ENCODE results near the gene CLCN3.

DNA sequence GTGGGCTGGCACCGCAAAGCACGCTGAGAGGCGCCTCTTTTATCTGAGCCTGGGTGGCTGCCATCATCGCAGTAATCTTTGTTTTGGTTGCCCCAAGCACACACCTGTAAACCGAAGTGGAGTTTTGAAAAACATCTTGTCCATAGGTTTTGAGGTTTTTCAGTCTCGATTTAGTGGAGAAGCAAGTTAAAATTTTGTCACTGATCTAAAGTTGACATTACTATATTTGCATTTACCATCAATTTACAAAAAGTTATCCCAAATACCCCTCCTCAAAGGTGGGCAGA is 1.0 kb upstream of the SH3RF1 start:
- PRO-cap = no peak

- PRO-cap = no peak
Observed at GRCh38 chr4:169507434-169507908, 104.9 kb downstream of the NEK1 start.

DNA sequence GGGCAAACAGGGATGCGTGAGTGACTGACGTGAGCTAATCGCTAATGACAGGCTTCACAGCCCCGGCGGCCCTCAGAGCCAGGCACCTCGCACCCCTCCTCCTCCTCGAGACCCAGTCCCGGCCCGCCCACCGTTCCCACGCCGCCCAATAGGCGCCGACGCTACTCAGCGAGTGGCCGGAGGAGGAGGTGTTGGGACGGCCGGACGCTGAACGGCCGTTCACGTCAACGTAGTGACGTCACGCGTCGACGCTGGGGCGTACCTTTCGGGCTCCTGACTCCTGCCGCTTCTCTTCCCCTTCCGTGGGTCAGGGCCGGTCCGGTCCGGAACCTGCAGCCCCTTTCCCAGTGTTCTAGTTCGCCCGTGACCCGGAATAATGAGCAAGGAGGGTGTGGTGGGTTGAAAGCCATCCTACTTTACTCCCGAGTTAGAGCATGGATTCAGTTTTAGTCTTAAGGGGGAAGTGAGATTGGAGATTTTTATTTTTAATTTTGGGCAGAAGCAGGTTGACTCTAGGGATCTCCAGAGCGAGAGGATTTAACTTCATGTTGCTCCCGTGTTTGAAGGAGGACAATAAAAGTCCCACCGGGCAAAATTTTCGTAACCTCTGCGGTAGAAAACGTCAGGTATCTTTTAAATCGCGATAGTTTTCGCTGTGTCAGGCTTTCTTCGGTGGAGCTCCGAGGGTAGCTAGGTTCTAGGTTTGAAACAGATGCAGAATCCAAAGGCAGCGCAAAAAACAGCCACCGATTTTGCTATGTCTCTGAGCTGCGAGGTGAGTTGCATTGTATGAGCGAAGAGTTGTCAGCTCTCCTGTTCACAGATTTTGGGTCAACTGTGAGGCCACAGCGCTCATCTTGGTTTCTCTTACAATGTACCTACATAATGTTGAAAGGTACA is at the start of gene CLCN3:
CLCN3 (plus strand) TSS at position 290 of the 900 bp plus-strand sequence.
- PRO-cap = bidirectional peak, plus-strand start at position 299 of the sequence, minus-strand start outside the sequence; unidirectional peak, minus-strand start at position 791 of the sequence; bidirectional peak, plus-strand start outside the sequence, minus-strand start at position 791 of the sequence

DNA sequence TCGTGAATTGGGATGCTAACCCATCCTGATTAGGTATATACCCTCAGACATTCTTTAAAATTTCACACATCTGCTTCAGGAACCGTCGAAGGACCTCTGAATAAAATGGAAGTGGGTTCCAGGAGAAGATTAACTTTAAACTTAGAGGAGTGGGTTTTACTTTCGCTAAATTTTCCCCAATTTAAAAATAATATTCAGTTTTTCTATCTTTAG is 717 bp downstream of the CLCN3 start:
- PRO-cap = bidirectional peak, plus-strand start at position 65 of the sequence, minus-strand start outside the sequence

GRCh38 chr4:169626827-169627138 is 6.4 kb downstream of the CLCN3 start:
- PRO-cap = no peak

GRCh38 chr4:170091966-170092400 is 2.2 kb upstream of the AADAT start:
- PRO-cap = no peak

- PRO-cap = no peak
Observed at GRCh38 chr4:170788376-170789198, 698.8 kb upstream of the AADAT start.

DNA sequence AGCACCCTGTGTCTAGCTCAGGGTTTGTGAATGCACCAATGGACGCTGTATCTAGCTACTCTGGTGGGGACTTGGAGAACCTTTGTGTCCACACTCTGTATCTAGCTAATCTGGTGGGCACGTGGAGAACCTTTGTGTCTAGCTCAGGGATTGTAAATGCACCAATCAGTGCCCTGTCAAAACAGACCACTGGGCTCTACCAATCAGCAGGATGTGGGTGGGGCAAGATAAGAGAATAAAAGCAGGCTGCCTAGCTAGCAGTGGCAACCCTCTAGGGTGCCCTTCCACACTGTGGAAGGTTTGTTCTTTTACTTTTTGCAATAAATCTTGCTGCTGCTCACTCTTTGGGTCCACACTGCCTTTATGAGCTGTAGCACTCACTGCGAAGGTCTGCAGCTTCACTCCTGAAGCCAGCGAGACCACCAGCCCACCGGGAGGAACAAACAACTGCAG is 514.3 kb upstream of the GALNTL6 start:
- PRO-cap = no peak

DNA sequence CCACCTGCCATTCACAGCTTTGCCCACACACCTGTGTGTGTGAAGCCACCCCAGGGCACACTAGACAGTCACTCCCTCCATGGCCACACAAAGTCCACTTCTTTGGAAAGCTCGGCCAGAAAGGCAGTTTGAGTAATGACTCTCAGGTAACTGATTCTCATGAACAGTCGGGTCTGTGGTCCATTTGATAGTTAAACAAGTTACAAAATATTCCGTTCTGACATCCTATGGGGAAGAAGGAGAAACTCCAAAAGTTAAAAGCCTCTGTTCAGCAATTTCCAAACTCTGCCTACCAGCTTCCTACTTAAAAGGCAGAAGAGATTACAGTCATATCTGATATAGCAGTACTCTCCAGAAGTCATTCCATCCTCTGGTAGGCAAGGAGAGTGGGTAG is 205.0 kb upstream of the GALNT7 start:
- PRO-cap = no peak

DNA sequence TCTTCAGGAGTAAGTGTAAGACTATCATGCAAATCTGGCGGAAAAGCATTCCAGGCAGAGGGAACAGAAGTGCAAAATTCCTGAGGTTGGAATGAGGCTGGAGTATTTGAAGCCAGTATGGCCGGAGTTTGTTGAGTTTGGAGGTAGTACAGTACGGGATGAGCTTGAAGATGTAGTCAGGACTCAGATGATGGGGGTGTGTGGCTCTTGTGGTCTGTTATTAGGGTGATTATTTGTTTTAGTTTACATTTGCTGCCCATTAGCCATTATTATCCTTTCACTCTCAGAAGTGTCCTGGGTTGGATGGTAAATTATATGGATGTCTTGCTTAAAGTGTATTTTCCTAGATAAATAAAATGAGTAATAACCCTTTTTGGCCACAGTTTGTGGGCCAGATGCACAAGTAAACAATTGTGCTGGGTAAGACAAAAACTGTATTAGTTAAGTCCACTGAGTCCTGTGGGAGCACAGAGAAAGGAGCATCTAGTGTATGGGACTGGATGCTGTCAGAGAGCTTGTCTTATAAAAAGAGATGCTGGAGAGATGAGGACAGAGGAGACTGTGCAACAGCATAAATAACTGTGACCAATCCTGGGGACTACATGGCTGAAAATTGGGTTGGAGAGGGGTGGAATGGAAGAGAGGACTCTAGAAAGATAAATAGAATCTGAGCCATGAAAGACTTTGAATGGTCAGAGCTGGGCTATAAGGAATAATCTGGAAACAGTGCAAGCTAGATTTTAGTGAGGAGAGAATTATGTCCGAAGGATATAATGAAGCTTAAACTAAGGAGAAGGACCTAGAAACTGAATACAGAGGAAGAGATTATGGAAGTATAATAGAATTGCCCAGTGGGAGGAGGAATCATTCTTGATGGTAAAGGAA is 7.8 kb downstream of the GALNT7 start:
- PRO-cap = no peak

- PRO-cap = no peak
Observed at GRCh38 chr4:173329779-173330921, 4.0 kb downstream of the HMGB2 start.

GRCh38 chr4:173368004-173368491 is 2.7 kb upstream of the SAP30 start:
- PRO-cap = no peak

DNA sequence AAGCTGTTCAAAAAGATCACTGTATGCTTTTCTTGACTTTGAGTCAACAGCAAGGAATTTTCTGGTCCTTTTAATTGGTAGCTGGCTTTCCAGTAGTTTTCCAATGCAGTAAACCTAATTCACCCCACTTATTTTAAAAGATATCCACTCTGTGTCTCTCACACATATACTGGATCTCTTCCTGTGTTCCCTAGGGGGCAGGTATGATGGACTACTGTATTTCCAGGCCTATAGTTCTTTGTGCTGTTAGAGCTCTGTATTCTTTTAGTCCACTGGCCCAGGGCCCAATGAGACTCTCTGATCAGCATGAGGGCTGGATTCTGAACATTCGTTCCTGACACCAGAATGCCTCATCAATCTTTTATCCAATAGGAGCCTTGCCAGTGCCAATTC is 26.4 kb upstream of the SCRG1 start:
- PRO-cap = no peak

DNA sequence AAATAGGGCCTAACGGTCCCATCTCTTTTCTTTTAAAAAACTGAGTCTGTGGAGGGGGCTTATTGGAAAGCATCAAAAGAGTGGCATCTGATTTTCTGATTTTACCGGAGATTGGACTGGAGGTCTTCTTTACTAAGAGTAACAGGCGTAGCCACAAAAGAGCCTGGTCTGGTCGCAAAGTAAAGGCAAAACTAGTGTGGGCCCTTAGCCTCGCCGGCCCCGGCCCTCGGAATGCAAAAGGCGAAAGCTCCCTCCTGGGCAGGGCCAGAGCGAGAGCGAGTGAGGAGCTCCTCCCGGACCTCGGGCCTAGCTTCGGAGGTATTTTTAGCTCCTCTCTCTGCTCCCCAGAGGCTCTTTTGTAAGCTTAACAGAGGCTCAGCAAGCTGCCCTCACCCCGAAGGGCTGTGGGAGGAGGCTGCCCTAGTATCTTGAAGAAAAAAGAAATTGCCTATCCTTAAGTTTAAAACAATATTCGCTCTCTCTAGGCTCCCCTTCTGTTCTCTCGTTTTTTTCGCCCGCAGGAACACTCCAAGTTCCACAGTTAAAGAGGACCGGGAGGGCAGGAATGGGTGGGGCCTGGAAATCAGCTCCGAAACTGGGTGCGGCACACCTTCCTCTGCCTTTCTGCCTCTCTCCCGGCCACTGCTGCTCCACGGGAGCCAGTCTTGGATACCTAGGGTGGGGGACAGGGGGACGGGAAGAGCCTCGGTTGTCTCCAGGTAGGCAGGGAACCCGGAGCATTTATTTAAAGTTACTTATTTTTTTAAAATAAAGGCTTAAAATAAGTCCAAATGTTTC is 12.2 kb downstream of the HAND2 start:
- PRO-cap = no peak

DNA sequence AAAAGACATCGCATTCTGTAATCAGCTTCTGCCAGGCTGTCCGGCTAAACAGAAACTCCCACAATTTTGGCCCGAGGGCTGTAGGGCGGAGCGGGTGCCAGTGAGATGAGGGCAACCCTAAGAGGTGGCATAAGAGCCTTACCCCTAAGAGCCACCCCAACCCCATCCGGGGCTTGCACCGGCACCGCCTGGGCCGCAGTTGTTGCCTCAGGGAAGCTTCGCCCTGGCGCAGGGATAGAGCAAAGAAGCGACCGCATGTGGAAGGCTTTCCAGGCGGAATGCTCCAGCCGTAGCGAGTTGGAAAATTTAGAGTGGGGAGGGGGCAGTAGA is 8.3 kb downstream of the HAND2 start:
- PRO-cap = no peak

DNA sequence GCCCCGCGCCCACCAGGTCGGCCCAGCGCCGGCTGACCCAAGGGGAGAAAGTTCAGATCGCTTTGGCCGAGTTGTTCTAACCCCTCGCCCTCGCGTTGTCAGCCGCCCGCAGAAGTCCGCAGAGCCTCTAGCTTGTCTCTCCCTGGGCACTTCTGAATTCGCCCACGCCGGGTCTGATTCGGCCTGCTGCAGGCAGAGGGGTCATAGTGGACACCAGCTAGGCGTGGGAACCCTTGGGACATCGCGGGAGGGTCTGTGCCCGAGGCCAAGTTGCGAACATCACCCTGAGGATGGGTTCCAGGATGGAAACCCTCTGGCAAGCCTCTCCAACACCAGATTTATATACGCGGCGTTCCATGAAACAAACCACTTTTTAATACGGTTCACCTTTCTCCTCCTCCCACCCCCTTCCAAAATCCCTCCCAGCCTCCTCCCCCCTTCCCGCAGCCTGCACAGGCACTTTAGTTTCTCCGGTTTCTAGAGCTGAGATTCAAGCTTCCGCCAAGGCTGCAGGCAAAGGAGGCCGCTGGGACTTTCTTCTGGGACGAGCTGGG is 4.8 kb downstream of the HAND2 start:
- PRO-cap = no peak

DNA sequence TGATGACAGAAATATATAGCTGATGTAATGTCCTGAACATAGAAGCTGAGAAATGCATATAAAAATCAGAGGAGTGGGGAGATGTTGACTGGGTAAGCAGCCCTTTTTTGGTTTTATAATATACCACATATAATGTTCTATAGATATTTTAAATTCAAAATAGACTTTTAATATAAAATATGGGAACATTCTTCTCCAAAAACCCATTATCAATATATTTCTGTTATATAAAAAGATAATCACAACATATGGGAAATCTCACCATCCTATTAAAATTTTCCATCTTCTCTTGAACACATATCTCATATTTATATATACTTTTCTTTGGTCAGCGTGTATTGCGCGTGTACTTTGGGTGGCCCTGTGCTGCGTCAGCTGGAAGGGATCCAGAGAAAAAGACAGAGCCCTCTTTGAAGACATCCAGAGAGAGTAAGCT is 4.2 kb upstream of the HPGD start:
- PRO-cap = no peak

- PRO-cap = no peak
Observed at GRCh38 chr4:175020022-175020221, 101.8 kb downstream of the ADAM29 start.

DNA sequence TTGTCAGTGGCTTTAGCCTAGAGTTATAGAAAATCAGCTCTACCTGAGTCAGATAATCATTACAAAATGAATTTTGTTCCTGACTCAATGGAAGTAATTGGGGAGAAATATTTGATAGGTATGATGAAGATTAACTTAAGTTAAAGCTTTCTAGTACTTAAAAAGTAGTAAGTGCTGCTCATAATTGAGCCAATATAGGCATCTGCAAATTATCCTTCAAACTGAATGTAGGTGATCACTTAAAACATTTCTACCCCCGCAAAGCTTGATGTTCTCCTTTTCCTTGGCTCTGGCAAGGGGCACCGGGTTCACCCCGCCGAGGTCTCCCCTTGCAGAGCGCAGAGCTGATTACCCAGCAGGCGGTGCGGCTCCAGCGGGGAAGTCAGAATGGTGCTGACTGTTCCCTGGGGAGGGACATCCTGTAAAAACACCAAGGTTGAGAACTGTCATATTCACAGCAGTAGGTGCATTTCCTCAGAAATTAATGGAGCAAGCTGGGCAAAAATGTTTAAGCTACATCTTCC is 767.5 kb upstream of the TENM3 start:
- PRO-cap = no peak

DNA sequence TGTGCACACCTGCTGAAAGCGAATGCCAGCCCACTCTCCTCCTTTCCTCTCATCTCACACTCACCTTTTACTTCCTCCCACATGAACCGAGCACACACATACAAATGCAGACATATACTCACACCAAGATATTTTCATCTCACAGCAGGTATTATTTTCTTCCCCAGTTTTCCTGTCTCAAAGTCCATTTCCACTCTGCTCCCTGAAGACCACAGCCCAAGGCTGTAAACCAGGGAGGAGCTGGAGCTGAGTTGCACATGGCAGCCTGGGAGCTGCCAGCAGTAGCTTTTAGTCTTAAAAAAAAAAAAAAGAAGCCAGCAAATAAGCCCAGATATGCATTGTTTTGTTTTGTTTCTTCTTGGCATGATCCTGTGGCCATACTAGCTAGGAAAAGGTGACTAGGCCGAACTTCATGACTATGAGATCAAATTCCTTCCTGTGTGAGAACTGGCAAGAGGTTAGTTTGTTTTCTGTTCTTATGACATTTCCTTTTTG is 323.5 kb downstream of the DCTD start:
- PRO-cap = no peak

Measured in endothelial cell (in vitro differentiated cells).